ENCODE measurements around a stretch of chr6.

DNA sequence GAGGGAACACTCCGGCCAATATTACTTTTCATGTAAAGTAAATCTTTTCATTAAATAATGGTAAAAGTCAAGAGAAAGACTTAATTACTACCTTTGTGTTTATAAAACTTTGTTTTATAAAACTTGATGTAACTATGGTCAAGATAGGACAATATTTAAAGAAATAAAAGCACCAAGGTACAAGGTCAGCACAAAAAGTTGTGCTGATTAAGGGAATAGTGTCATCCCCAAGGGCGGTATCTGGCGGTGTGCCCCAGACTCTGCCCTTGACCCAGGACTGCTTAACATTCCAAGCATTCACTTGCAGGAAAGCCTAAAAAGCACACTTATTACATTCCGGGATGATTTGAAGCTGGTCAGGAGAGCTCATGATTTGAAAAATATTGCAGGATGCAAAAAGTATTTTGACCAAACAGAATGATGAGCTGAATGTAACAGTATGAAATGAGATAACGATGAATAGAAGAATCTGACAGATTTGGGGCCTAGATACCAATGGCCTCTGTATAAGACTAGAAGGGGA, 77.0 kb downstream of the CDC5L start:
- PRO-cap = no peak
- RRBS = no CpG with 5 or more reads among the region's 5 CpGs

- PRO-cap = no peak
- RRBS = 38% methylated on average over 2 of the region's 8 CpGs
Observed at GRCh38 chr6:44489877-44490691, 102.6 kb downstream of the CDC5L start.

GRCh38 chr6:44870982-44871405, 457.1 kb upstream of the RUNX2 start:
- PRO-cap = no peak
- RRBS = no CpG with 5 or more reads among the region's 12 CpGs

DNA sequence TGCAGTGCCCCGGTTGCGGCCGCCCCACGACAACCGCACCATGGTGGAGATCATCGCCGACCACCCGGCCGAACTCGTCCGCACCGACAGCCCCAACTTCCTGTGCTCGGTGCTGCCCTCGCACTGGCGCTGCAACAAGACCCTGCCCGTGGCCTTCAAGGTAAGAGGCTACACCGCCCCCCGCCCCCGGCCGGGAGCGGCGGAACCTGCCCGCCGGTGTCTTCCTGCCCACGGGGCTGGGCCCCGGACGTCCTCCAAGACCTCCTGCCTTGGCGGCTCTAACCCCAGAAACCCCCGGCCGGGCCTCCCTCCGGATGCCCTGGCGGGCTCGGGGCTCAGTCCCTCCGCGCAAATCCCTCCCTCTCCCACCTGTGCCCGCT, 45.1 kb upstream of the SUPT3H start:
- PRO-cap = bidirectional peak, plus-strand start at position 231 of the sequence, minus-strand start at position 91 of the sequence
- RRBS = 2% methylated on average over 16 of the region's 36 CpGs

DNA sequence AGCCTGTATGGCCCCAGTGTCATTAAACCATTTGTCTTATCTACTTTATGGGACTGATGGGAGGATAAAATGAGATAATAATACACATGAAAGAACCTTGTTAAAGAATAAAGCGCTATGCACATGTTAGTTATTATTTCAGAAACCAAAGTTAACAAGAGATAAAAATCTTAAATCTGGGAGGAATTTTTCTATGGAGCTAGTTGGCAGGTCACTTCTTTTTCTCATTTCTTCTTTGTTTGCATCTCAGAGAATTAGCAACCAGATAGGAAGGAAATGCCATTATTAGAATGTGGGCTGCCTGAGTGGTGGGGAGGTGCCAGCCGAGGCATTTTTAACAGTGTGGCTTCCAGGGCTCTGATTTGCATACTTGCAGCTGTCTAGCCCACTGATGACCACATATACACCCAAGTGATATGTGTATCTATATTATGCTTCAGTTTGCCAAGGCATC, 206.8 kb downstream of the CLIC5 start:
- PRO-cap = no peak
- RRBS = no CpG with 5 or more reads among the region's 2 CpGs

DNA sequence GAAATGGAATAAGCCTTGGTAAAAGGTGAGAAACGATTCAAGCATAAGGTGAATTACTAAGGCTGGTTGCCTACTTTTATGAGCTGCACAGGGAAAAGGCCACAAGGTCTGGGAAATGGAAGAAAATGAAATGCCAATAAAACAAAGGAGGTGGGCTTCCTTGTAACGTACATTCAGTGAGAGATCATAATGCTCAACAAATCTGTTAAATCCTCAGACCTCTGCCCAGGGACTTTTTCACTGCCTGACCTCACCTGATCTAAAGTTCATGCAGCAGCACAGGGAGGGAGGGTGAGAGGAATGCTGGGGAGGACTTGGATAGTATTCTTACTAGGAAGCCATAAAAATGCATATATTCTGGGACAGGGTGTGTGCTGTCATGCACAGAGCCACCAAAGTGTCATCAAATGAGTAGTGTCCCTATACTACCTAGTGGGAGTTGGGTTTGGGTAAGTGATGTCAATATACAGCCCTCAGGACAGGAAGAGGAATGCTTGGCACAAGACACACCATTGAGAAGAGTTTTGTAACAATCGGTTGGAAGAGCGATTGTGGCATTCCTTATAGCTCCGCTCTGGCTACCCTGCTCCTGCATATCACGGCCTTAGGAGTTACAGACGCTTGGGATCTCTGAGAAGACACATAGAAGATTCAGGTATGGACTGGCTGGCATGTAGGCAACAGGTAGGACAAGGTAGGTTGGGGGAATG, 32.6 kb downstream of the CLIC5 start:
- PRO-cap = no peak
- RRBS = no CpG with 5 or more reads among the region's 7 CpGs

GRCh38 chr6:46051637-46052341, 36.1 kb upstream of the CLIC5 start:
- PRO-cap = unidirectional peak, plus-strand start at chr6:46052228
- RRBS = no CpG with 5 or more reads among the region's 1 CpG

DNA sequence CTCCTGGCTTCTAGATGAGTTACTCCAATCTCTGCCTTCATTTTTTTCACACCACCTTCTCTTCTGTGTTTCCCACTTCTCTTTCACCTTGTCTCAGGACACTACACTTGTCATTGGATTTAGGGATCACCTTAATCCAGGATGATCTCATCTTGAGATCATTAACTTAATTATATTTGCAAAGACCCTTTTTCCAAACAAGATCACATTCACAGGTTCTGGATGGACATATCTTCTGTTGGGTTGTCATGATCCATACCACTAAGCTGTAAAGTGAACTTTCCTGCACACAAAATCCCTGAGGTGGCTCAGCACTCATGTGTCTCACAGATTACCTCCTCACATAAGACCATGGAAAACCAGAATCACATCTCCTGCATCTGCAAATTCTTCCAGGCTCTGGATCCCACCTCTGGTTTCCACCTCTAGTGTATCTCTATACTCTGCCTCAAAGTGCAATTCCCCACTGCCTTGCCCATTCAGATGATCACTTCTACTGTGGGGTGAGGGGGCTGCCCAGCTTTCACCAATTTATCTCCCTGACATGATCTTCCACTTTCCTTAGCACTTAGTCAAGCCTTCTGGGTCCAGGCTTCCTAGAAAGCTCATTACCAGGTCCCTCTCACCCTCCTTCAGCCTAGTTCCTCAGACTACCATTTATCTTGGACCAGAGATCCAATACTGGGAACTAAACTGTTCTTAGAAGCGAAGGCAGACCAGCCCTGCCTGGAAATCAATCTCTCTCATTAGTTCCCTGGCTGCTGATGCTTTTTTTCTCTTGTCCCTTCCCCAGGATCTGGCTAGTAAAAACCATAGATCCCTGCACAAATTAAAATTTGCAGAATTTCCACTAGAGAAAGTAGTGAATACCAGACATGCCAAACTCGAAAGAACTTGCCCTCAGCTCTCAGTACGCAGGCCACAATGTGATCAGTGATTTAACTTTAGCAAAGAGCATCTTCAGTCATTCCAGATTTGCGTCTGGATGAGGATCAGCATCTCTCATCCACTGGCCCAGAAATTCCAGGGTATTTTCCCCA, 91.3 kb downstream of the RCAN2 start:
- PRO-cap = no peak
- RRBS = no CpG with 5 or more reads among the region's 4 CpGs

- PRO-cap = no peak
- RRBS = no CpG with 5 or more reads among the region's 3 CpGs
Observed at GRCh38 chr6:46648828-46649279, 3.8 kb downstream of the CYP39A1 start.

- PRO-cap = no peak
- RRBS = no CpG with 5 or more reads among the region's 2 CpGs
Observed at GRCh38 chr6:46671915-46672802, 15.5 kb upstream of the TDRD6 start.

GRCh38 chr6:46932913-46933096, 11.1 kb upstream of the ADGRF5 start:
- PRO-cap = no peak
- RRBS = no CpG with 5 or more reads among the region's 4 CpGs

- PRO-cap = no peak
- RRBS = no CpG with 5 or more reads among the region's 3 CpGs
Observed at GRCh38 chr6:46990776-46991191, 51.3 kb downstream of the ADGRF1 start.

DNA sequence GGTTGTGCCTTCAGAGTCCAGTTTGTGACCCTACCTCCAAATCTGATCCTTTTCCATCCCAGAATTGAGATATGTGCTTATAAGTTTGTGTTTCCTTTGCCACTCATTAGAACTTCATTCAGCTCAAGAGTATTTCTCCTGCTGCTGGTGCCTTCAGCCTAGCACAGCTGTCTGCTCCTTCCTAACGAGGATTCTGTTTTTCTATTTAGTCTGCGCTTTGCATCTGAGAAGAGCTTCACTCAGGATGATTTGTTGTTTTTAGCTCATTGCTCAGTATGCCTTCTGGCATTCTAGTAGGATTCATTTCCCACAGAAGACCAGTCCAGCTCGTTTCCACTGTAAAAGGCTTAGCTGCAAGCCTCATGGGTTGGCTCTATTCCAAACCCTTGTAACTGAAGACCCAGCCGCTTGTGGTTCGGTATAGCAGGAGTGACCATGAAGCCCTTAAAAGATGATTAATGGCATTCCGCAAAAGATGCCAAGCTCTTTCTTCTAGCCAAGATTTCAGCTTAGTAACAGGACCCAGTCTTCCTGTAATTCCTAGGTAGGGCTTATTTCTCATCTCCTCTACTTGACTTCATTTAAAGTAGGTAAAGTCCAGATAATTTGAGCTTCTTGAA, 7.3 kb downstream of the ADGRF1 start:
- PRO-cap = no peak
- RRBS = no CpG with 5 or more reads among the region's 6 CpGs

DNA sequence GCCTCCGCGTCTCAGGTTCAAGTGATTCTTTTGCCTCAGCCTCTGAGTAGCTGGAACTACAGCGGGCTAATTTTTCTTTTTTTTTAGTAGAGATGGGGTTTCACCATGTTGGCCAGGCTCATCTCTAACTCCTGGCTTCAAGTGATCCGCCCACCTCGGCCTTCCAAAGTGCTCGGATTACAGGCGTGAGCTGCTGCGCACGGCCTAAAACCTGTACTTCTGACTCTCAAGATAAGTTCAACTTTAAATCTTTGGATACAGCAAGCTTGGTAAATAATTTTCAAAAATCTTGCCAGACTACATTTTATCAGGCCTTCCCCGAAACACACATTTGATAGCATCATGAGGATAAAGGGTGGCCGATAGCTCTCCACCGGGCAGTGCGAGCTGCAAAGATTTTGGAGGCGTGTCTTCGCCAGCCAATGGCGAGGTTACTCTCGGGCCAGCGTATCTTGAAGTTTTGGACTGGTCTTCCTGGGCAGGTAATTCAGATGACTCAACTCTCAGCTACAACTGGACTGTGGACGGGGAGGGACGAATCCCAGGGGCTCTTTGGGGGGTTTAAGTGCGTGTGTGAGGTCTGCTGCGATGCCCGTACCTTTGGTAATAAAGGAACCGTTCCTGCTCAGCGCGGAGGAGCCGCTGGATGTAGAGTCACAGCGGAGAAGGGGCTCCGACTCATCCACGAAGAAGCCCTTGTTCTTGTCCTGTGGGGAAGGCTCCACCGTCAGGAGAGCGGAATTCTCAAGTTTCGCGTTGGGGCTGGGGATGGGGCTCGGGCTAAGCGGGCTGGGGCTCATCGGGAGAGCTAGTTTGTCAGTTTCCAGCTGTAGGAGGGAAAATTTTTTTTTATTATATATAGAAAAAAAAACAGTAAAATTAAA, 75.4 kb downstream of the TNFRSF21 start:
- PRO-cap = no peak
- RRBS = no CpG with 5 or more reads among the region's 37 CpGs

DNA sequence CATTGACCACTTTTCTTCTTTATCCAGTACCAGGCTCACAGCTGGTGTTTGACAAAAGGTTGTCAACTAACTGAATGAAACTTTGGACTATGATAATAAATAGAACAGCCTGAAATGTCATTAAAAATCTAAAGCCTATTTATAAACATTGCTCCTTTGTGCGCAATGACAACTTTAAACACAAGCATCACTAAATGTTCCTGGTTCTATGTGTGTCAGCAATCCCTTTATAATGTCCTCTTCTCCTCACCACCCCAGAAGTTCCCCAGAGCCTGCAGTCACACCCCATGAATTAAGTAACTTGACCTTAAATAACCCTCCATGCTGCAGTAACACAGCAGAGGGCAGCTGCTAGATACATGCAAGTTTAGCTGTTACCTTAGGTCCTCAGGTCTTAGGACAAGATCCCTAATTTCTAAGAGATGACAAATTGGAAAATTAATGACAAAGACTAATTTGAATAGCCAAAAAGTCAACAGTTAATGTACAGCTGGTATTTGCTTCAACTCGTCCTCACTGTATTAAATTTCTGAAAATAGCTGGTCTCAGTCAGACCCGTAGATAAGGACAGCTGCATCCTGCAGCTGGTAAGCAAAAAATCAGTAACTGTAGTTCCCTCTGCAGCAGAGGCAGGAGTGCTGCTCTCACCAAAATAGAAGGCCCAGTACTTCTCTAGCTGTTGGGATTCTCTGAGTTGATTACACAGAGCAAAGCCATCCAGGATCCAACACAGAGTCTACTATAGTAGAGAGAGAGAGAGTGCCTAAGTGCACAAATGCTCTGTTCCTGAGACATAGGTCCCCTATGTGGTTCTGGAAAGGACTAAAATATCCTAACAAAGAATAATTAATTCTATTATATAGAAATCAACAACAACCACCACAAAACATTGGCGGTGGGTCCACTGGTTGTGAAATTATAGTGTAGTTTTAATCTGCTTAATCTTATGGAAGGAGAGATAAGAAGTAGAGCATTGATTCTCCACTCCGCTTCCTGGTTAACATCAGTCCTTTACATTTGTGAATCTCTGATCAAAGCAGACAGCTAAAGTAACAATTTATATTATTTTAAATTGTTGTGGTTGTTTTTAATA, 62.3 kb downstream of the TNFRSF21 start:
- PRO-cap = no peak
- RRBS = no CpG with 5 or more reads among the region's 5 CpGs

- PRO-cap = no peak
- RRBS = no CpG with 5 or more reads among the region's 3 CpGs
Observed at GRCh38 chr6:47307673-47308384, 1.9 kb downstream of the TNFRSF21 start.

DNA sequence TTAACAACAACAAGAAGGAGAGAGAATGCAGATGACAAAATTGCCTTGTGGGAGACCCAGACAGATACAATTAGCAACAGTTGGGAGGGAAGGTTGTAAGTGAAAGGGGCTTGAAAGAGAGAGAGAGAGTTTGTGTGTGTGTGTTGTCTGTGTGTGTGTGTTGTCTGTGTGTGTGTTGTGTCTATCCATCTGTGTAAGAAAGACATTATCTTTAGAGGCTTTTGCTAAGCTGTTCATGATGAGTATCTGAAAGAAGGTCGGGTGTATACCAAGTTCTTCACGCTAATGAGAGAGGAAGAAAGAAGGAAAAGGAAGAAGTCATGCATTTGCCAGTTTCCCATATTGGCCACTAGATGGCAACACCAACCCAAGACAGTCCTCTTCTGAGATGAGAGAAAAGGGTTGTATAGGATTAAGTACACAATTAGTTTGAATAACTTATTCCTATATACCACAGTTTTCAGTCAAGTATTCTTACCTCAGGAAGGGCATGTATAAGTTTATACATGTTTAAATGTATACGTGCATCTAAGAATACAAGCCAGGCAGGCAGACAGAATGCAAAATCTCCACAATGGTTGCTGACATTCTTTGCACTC, 63.7 kb upstream of the CD2AP start:
- PRO-cap = no peak
- RRBS = no CpG with 5 or more reads among the region's 3 CpGs

GRCh38 chr6:47592489-47593307, 105.7 kb upstream of the ADGRF4 start:
- PRO-cap = no peak
- RRBS = no CpG with 5 or more reads among the region's 3 CpGs

- PRO-cap = no peak
- RRBS = no CpG with 5 or more reads among the region's 4 CpGs
Observed at GRCh38 chr6:48826847-48827466, 636.1 kb downstream of the MMUT start.

DNA sequence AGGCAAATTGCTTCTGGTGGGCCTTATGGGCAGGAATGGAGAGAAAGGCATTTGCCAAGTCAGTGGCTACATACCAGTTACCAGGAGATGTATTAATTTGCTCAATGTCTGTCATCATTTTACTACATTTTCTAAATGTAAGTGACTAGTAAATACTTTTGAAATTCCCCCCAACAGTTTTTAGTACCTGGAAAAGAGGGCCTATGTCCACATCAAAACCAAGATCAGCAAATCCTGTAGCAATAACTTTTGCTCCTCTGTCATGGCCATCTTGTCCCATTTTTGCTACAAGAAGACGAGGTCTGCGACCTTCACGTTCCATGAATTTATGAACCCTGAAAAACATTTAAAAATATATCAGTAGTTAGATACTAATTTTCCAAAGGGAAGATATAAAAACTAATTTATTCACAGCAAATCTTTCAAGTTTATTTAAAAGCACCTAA, 23.0 kb downstream of the MMUT start:
- PRO-cap = no peak
- RRBS = no CpG with 5 or more reads among the region's 3 CpGs

Data from kidney (tissue), 2 donors.